Cardiac atrium fibroblast (primary cell): ENCODE measurements around a stretch of chr1.

GRCh38 chr1:167563420-167564094, 10.0 kb upstream of the CREG1 start:
- RAMPAGE, long total RNA = no peak

GRCh38 chr1:167629101-167629372, 995 bp upstream of the RCSD1 start:
- RAMPAGE, long total RNA = no peak

DNA sequence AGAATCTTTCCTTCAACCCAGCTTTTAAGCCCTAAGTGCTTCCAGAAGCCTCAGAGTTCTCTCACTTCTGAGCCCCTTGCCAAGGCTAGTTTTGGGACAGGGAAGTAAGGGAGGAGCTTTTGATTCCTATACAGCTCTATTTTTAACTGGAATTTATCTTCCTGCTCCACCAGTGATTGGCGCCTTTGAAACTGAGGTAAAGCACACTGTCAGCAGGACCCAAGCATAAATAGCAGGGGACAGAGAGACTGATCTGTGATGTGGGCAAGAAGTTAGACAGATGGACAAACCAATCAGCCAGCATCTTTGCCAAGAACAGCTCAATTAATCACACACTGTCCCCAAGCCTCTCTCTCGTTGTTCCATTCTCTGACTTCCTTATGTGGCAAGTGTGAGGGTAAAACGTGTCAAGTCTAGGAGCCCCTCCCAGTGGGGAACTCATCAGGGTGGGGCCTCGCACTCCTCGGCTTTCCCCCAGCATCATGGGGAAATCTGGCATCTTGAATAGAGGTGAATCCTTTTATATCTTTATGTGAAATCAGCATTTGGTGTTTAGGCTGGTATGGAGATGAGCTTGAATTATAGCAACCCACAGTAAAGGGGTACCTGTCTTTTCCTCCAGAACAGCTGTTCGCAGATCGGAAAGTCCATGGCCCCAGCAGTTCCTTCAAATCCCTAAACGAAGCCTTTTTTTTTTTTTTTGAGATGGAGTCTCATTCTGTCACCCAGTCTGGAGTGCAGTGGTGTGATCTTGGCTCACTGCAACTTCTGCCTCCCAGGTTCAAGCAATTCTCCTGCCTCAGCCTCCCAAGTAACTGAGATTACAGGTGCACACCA, 40.1 kb upstream of the MPZL1 start:
- RAMPAGE, long total RNA = no peak

- RAMPAGE, long total RNA = no peak
Measured at GRCh38 chr1:167683504-167684909, 37.8 kb upstream of the MPZL1 start.

GRCh38 chr1:167696893-167698191, 24.4 kb upstream of the MPZL1 start:
- RAMPAGE, long total RNA = no peak

DNA sequence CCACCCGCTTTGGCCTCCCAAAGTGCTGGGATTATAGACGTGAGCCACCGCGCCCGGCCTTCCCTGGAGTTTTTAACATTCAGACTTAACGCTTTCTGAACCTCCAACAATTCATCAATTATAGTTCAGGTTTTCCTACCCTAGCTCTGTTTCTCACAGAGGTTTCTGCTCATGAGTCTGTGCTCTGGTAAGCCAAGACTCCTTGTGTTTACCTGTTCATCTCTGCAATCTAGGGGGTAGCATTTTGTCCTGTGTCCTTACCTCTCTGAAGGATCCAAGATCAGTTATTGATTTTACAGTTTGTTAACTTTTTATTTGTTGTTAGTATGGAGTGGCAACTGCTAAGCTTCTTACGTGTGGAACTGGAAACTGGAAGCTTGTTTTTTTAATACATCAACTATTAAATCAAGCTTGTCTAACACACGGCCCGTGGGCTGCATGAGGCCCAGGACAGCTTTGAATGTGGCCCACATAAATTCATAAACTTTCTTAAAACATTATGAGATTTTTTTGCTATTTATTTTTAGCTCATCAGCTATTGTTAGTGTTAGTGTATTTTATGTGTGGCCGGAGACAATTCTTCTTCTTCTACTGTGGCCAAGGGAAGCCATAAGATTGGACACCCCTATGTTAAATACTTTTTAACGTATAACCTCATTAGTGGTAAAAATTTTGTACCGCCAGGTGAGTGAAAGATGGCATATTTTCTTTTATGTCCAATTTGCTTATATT, 29.2 kb upstream of the MPC2 start:
- RAMPAGE, long total RNA = no peak

DNA sequence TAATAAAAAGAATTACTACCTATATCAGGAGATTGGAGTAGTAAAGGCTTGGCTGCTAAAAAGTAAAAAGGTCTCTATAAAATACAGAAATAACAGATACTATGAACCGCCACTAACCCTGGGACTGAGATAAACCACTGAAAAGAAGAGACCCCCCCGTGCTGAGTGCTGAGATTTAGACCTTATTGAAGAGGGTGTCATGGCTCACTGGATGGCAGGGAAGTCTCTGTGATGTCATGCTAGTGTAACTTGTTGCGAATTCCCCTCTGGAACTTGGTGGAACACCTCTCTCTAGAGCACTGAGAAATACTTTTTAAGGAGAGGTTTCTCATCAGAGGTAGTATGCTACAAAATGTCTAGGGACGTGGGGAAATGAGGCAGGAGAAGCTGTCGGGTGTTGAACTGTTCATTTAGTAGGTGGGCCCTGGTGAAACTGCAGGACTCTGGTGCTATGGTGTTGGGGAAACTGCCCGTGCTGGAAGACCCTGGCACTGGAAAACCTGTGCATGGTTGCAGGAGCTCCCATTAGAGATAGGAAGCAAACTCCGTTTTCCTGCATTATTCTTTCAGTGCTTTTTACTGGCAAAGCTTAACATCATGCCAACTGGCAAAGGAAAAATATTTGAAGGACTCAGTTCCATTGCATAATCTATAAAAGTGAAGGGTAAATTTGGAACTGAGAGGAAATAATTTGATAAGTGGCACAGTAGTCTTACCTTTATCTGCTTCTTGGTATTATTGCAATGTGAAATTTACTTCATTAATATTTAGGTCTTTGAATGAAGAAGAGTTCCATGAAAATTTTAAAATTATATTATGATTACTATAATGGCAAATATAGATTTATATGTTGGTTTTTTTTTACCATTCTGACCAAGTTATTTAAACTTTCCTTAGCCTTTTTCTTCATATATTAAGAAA, 31.6 kb upstream of the MPC2 start:
- RAMPAGE, long total RNA = no peak

DNA sequence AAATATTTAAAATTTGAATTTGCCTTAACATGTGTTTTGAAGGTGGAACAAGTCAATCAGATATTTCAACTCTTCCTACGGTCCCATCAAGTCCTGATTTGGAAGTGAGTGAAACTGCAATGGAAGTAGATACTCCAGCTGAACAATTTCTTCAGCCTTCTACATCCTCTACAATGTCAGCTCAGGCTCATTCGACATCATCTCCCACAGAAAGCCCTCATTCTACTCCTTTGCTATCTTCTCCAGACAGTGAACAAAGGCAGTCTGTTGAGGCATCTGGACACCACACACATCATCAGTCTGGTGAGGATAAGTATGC, 67.6 kb upstream of the MPC2 start:
- RAMPAGE, long total RNA = no peak

DNA sequence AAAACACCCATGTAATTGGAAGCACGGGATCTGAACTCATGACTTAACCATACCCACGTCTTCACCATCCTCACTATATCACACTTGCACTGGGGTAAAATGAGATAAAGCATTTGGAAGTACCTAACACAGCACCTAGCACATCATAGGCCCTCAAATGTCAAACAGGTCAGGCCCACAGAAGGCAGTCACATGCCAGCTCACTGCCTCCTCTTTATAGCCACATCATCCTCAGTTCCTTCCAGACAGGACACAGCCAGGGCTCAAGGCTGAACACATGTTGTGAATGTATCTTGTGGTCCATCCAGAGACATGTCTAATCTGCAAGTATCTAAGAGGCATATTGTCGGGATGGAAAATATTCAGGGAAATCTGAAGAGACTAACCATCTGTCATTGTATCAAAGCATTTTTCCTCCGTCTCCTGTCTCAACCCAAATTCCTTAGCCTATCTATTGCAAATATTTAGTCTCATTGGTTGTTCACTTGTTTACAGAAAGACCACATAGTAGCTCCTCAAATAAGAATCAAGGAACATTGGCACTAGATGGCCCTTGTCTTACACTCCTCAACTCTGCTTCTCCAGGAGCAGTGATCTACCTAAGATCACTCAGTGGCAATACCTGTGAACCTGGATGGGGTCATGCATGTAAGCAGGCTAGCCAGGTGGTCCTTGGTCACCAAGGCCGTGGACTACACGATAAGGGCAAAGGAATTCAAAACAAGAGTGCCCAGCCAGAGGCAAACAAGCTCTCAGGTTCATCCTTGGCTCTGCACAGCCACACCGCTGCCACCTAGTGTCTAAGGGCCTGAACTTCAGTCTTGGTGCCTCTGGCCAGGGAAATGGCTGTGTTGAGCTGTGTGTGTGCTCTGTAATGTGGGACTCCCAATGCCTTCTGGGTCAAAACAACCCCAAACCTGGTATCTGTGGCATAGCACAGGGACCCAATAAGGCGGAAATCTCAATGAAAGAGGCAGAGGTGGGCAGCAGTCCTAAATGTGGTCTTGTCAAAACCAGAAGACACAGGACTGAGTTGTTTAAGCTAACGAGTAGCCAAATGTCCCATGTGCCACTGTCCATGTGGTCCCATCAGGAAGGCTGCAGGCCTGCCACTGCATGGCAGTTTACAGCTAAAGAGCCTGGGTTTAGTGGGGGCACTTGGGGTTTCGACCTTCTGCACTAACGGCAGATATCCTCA, 54.7 kb downstream of the GPR161 start:
- RAMPAGE, long total RNA = no peak

GRCh38 chr1:168184684-168184929, 5.8 kb downstream of the TIPRL start:
- RAMPAGE, long total RNA = no peak

DNA sequence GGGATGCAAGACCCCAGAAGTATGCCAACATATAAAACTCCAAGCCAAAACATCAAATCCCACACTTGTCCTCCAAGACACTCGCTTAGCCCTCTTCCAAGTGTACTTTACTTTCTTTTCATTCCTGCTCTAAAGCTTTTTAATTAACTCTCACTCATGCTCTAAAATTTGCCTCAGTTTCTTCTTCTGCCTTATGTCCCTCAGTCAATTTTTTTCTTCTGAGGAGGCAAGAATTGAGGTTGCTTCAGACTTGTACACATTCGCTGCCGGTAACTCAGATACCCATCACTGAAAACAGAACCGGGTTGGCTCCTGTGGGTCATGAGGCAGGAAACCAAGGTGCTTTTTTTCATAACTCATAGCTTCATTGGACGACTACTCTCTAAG, 82.1 kb downstream of the TBX19 start:
- RAMPAGE, long total RNA = no peak

DNA sequence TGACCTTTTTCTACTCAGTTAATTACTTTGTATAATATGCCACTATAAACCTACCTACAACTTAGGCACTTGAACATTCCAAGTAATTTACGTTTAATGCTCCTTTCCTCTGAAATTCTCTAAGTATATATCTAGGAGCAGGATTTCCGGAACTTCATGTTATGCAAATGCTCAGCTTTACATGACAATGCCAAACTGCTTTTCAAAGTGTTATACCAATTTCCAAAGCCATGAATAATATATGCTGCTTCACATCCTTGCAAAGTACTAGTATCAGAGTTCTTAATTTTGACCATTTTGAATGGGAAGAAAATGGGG, 5.8 kb upstream of the XCL1 start:
- RAMPAGE, long total RNA = no peak

DNA sequence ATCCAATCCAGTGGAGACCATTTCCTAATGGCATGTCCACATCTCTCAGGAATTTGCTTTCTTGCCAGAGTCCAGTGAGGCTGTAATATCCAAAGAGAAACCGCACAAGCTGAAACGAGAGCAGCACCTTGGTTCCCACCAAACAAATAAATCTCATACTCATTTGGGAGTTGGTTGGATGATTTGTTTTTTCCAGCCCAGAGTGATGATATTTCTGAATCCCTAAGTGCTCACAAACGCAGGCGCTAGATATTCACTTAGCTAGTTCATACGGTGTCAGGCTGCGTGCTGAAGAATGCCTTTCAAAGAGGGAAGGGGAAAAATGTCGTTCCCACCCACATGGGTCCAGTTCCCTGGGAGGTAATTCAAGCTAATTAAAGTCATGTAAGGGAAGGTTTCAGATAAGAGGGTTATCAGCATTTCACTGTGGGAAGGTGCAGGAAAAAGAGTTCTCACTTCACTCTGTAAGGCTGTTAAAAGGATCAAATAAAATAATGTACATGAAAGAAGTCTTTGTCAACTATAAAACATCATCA, 19.5 kb downstream of the DPT start:
- RAMPAGE, long total RNA = no peak

DNA sequence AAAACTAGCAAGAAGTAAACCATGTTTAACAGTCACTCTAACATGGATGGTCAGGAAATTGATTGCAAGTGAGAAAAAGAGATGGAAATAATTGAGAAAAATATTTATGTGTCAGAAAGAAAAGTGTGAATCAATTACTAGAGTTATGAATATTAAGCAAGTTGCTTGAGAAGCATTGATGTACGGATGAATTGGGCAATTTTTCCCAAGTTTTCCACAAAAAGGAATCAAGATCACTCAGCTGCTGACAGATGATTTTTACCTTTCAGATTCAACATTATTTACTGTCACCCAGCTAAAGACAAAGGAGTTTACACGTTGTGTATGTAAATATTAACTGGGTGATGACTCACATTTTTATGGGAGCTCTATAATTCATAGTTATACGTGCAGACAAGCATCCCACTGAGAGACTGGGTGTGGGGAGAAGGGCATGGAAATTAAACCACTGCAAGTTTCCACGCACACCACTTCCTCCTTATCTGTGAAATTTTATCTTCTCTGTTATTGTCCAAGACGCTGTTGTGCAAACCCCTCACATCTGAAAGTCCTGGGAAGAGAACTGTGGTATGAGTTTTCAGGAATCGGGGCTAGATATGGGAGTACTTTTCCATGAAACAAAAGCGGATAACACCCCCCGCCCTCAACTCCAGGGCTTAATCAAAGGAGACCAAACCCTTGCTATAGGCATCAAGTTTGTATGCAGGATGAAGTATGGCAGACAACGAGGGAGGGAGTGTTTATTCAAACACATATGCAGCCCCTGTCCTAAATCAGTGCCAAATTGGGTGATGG, 23.1 kb upstream of the DPT start:
- RAMPAGE, long total RNA = no peak

DNA sequence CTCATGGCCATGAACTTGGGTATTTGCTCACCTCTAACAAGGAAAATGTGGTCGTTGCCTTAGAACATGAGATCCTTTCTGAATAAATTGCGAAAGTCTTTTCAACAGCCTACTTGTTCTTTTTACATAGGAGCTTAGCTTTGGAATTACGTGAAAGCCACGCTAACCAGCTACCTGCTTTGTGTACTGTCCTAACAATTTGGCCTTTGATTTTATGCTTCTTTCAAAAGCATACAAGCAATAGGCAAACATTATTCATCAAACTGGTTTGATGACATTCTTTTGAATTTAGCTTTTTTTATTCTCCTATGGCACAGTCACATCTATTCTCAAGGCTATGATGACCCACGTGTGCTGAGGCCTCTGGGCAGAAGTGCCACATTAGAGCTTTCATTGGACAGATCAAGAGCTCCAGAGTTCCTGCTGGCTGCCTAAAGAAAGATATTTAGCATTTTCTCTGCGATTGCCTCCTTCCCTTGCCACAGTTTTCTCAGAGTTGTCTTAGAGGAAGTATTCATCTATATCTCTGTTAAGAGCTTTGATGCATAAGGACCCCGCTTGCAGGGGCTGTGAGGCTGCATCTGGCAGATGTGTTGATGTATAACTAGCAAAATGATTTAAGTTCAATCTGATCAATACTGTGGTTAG, 178.1 kb upstream of the DPT start:
- RAMPAGE, long total RNA = no peak

DNA sequence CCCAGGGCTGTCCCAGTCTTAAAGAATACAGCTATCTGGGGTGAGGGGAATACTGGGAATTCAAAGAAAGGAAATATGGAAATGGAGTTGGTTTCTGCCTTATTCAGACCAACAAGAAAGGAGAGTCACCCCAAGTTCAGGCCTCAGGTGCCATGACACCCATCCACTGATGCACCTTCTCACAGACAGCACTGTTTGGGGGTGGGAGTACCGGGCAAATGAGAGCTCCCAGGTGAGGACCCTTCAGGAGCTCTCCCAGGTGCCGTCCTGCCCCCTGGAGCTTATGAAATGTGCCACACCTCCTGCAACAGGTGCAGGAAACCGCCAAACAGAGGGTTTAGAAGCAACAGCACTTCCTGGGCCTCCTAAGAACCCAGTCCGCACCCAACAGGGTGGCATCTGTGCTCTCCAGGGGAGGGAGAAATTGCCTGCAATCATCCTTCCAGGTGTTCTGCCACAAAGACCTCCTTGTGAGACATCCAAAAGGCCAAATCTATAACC, 87.8 kb upstream of the ATP1B1 start:
- RAMPAGE, long total RNA = no peak

DNA sequence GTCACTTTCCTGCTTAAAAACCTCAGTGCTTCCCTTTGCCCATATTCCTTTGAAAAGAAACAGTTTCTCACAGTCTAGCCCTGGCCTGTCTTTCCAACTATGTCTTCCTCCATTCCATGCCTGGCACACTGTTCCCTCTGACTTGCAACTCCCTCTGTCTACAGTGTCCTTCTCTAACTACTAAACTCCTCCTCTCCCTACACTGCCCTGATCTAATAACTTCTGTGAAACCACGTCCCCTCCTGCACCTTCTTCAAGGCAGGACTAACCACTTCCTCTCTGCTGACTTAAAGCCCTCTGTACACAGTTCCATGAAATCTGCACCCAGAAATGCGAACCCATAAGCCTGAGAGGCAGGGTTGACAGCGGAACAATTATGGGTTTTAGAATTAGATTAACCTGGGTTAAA, 62.2 kb upstream of the ATP1B1 start:
- RAMPAGE, long total RNA = no peak

GRCh38 chr1:169059747-169060732, 46.5 kb upstream of the ATP1B1 start:
- RAMPAGE, long total RNA = no peak

DNA sequence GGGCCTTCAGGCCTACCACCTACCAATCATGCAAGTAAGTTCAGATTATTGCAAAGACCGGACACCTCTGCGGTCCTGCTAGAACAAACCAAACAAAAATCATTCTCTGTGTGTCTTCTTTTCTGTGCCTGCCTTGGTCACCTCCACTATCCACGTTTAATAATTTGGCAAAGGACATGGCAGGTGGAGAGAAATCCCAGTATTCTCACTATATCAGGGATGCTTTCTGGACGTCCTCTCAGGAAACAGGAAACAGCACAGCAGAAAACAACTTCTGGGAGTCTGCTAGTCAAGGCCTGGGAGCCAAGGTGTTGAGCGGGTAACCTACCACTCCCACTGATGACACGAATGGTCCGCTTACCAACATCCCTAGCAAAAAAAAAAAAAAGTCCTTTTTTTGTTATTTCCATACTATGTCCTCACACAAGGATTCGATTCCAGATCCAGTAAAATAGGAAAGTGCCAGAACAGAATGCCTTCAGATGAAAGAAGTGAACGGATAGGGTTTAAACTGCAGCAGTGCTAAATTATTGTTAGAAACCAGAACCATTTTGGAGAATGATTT, 4.5 kb upstream of the ATP1B1 start:
- RAMPAGE, long total RNA = no peak

DNA sequence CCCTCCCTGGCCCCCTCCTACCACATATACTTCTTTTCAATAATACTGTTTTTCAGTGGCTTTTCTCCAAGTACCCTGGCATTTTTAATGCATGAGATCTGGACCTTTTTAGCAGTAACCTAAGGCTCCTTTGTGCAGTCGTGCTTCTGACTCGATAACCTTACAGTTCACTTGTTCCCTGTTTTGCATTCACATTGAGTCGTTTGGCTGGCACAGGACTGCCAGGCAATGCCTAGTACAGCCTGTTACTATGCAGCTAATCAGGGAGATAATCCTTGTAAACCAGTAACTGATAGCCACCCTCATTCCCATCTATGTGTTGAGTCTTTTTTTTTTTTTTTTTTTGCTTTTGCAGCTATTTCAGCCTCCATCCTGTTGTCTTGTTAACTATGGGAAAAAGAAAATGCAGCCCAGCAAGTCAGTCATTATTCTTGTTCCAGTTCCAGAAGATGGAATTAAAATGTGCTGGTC, 3.8 kb downstream of the ATP1B1 start:
- RAMPAGE, long total RNA = no peak